Right common carotid artery plus branches (tissue), 1 donor: ENCODE results near the genes ZNF74 and SNAP29.

DNA sequence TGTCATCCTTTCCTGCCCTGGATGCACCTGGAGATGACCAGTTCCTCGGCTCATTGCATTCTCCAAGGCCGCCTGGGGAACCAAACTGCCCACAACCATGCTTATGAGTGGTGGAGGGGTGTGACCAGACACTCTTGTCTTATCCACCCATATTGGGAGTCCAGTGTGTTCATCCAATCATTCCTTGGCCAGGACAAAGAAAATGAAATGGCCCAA lies 1.2 kb upstream of the ARVCF start:
- PRO-cap, result no peak

- PRO-cap, result no peak
These were observed 22.3 kb downstream of the TANGO2 start for GRCh38 chr22:20043107-20043684.

GRCh38 chr22:20062909-20063378 lies 17.1 kb upstream of the DGCR8 start:
- PRO-cap, result no peak

- PRO-cap, result no peak
These were observed 16.1 kb downstream of the DGCR8 start for GRCh38 chr22:20095786-20096860.

- PRO-cap, result no peak
These were observed 948 bp upstream of the TRMT2A start for GRCh38 chr22:20117862-20118486.

DNA sequence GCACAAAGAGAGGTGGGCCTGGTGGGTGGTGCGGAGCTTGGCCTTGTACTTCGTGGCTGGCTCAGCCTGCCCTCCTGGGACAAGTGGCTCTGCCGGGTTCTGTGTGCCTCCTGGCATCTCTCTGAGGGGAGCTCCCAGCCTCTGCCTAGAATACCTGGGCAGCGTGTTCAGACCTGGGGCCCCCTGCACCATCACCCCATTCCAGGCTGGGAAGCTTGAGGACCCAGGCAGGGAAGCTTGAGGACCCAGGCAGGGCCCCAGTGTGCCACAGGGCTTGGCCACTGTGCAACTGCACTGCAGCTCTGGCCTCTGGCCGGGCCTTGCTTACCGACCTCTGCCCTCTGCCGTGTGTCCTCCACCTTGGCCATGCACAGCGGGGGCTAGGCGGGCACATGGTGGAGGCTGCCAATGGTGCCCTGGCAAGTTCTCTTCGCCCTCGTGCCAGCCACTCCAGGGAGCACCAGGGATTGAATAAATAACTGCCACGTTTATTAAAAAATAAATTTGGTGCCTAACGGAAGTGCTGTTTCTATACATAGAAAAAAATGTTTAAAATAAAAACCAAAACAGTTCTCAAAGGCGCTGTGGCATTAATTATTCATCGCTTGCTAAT lies 46.1 kb downstream of the RTN4R start:
- PRO-cap, result no peak

- PRO-cap, result no peak
These were observed 27.7 kb downstream of the RTN4R start for GRCh38 chr22:20240230-20241017.

DNA sequence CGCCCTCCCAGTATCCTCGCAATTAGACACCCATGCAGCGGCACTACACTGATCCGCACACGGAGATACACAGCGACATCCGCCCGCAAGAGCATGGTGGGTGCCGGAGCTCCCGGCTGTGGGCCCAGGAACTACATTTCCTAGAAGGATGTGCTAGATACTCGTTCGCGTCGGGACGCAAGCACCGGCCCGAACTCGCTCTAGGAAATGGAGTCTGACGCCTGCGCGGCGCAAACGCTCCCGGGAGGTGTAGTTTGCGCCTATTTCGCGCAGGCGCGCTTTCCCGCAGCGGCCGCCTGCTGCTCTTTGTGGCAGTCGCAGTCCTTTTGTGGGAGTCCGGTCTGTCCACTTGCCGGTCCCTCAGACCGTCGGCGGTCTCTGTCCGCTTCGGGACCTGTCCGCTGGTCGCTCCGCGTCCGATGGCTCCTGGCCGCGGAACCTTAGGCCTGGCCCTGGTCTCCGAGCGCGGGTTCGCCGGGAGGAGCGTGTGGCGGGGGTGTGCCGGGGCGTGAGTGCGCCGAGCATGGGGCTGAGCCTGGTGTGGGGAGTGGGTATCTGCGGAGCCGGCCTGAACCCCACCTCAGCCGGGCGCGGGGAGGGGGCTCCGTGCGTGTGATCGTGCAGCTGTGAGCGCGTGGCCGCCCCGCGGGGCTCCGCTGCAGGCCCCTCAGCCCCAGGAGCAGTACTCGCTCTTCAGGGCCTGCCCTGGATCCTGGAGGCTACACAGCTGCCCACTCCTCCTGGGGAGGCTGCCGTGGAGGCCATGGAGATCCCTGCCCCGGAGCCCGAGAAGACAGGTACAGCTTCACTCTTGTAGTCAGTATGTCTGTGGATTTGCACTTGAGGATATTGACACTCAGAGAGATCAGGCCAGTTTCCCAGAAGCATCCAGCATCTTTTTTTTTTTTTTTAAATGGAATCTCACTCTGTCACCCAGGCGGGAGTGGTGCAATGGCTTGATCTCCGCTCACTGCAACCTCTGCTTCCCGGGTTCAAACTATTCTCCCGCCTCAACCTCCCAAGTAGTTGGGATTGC lies at the start of gene ZNF74:
Gene ZNF74, plus strand, starts transcription at position 286 of the 1,036 bp plus-strand sequence.
- PRO-cap, result bidirectional peak, plus-strand start at position 288 of the sequence, minus-strand start at position 208 of the sequence

DNA sequence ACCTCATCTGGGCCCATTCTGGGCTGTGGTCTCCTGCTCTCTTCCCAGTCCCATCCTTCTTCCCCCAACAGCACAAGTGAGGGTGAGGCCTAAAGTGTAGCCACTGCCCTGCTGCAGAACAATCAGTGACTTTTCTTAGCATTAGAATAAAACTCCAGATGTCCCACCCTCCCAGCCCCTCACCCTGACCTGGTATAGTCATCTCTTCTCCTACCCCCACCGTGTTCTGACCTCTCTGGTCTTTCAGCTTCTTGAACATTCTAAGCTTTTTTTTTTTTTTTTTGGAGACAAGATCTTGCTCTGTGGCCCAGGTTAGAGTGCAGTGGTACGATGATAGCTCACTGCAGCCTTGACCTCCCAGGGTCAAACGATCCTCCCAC lies 4.3 kb downstream of the MED15 start:
- PRO-cap, result no peak

DNA sequence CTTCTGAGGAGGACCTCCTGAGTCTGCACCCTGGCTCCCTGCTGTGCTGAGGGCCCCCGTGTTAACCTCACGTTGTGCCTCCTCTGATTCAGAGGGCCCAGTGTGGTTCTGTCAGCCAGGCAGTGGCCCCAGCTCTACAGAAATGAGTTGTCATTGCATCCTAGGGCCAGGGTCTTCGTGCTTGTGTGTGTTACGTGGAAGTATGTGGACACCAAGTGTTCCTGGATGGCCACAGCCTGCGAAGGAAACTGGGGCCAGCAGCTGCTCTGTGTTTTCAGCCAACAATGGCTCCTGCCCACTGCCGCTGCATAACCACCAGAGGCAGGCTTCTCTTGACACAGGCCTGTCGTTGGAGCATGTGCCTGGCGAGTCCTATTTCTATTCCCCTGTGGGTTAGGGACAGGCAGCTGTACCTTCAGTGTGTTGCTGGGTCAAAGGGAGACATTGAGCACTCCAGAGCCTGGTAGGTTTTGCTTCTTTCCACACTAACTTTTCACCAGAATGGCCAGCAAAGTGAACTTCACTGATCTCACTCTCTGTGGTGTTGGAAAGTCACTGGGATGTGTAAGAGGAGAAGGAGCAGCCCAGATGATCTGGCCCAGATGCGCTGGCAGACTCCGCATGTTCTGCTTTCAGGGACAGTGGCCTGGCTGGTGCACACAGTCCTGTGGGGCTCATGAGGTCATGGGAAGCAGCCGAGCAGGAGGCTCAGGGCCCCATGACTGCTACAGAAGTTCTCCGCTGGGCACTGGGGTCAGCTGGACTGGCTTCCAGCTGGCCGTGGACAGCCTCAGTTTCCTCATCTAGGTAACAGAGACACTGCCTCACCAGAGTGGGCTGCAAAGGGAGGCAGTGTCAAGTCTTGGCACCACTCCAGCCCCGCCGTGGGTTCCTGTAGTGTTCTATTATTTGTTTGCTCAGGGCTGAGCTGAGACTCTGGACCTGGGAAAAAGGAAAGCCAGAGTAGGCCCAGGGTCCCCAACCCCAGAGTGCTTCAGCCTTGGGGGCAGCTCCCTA lies 44.8 kb downstream of the MED15 start:
- PRO-cap, result bidirectional peak, plus-strand start at position 677 of the sequence, minus-strand start at position 628 of the sequence

DNA sequence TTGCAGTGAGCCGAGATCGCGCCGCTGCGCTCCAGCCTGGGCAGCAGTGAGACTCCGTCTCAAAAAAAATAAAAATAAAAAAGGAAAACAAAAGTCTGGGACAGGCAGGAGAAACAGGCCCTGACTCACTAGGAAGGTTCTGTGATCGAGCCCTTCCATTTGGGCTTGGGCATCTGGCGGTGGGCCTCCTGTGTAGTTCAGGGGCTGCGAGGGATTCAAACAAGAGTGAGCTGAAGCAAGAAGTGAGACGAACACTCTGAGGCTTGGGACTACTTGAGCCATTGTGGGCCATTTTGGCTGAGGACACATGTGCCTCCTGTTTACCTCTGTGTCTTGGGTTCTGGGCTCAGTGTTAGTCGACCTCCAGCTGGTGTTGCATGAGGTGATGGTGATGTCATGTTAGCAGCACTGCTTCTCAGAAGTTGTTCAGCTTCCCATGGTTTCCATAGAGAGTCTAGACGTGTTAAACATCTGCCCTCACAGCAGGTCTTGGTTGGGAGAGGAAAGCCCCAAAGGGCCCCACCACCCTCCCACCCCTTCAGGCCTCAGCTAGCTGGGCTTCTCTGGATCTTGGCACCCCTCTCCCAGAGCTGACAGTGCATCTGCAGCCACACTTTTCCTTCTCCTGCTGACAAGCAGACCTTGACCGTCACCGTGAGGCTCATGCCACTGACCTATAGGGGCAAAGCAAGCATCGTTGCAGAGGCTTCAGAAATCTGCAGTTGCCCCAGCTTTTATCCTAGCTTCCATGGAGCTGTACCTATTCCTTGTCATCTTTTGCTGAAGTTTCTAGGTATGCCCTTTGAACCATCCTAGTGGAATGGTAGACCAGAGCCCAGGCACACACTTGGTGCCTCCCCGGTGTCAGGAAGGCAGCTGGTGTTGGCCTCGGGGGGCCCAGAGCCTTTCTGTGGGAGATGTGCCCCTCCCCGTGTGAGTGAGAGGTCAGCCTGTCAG lies 57.9 kb downstream of the MED15 start:
- PRO-cap, result no peak

GRCh38 chr22:20566759-20567696 lies 59.6 kb downstream of the MED15 start:
- PRO-cap, result no peak

DNA sequence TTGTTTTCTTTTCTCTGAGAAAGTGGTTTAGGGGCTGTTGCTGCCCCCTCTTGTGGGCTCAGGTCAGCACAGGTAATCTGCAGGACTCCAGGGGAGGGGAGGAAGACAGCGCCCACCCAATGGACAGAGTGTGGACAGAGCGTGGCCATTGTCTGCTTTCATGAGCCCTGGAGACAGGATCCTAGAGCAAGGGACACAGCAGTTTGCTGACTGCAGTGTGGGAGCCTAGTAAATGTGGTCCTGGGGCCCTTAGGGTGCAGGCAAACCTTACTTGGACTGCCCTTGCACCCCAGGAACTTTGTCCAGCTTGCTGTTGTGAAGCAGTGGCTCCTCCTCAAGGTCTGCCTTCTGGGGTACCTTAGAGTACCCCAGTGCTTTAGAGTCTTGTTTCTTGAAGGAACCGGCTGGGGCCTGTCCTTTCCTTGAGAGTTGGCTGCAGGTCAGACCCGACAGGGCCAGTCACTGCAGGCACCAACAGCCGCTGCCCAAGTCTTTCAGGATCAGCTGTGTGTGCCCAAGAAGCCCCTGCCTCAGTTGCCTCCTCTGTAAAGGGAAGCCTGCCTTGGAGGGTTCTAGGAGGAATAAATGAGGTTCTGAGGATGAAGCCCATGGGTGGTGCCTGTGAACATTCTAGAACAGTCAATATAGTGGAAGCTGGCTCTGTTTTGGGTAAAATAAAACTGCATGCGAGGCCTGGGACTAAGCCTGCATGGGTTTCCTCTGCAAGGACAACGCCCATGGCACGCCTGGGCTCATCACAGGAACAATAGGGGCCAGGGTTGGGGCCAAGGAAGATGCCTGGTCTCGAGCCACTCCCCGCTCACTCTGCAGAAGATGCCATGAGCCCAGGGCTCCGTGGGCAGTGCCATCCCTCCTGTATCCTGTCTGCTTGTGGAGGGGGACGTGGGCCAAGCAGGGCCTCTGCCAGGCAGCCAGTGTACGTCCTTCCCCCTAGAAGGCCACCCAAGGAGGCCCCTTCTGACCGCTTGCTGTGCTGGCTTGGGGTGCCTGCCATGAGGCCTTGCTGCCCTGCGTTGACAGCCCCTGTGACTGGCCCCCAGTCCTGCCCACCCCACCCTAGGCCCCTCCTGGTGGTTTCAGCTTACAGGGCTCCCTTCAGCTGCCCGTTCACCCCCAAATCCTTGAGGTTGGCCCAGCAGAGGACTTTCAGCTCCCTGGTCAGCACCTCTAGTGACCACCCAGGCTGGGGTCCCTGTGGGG lies 81.5 kb downstream of the MED15 start:
- PRO-cap, result no peak

- PRO-cap, result no peak
These were observed 69.9 kb upstream of the SERPIND1 start for GRCh38 chr22:20704137-20704339.

DNA sequence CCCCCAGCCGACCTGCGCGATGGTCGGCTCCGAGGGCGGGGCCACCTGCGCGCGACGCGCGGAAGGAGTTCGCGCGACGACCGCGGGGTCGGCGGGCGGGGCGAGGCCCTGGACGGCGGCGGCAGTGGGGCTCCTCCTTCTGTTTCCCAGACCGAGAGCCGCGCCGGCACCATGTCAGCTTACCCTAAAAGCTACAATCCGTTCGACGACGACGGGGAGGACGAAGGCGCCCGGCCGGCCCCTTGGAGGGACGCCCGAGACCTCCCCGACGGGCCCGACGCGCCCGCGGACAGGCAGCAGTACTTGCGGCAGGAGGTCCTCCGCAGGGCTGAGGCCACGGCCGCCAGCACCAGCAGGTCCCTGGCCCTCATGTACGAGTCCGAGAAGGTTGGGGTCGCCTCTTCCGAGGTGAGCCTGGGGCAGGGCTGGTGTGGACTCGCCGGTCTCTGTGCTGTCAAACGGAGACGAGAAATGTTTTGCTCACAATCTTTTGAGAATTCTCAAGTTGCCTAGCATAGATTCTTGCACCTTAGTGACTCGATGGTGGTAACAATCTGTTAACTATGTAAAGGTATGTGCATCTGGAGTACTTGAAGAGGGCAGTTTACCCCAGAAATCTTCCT lies at the start of gene SNAP29:
Gene SNAP29, plus strand, starts transcription at position 68 of the 623 bp plus-strand sequence.
- PRO-cap, result bidirectional peak, plus-strand start at position 91 of the sequence, minus-strand start outside the sequence

- PRO-cap, result no peak
These were observed 8.9 kb downstream of the CRKL start for GRCh38 chr22:20925665-20926919.

DNA sequence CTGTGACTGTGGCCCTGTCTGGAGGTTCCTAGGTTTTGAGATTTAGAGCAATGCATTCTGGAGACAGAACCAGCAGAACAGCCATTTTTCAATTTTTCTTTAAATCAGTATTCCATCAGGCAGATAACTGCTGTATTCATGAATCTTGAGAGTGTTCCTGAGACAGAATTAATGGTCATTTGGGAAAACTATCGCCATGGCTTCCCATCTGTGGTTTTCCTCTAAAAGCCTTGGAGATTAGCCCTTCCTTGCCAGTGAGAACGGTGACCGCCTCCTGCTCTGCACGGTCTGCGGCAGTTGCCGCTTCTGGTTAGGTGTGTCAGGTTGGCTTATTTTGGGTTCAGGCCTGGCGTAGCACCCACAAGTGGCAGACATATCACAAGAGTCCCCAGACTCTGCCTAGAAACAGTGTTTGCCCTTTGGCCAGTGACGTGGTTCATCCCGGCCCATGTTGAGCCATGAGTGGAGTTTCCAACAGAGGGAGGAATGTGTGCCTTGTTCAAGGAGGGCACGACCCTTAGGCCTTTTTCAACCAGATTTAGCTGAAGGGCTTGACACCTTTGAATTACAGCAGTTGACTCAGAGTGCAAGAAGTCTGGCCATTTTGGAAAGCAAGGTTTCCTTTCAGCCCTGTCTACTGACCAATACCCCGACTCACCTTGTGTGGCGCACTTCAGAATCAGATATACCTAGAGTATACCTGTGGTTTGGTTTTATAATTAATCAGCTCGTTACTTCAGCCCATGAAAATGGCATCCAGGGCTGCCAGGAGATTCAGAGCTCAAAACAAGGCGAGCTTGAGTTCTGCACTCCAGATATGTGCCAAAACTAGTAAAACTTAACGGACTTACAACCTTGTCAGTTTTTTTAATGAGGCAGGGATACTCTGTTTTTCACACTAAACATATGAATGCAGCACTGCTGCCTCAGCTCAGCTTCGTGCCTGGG lies 15.1 kb upstream of the AIFM3 start:
- PRO-cap, result no peak

DNA sequence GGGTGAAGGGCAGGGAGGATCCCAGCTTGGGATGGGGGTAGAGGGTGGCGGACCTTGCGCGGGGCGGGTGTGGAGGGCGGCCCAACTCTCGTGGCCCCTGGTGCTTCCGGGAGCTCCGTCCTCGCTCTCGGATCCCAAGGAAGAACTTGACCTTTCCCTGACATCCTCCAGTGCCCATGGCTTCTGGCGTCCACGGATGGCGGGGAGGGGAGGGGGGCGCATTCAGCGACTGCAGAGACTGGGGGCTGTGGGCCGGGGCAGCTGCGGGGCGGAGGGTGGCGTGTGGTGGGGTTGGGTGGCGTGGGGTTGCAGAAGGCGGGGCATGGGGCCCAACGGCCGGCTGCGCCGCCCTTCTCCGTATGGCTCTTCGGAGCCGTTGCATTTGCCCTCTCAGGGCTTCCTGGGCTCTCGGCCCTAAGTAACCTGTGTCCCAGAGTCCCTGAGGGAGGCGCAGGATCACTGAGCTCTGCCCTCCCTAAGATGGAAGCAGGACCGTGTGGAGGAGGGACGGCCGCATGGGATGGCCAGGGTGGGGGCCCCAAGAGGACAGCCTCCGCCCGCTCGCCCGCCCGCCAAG lies 9.4 kb upstream of the AIFM3 start:
- PRO-cap, result no peak

GRCh38 chr22:20994267-20995258 lies 7.4 kb downstream of the THAP7 start:
- PRO-cap, result no peak

DNA sequence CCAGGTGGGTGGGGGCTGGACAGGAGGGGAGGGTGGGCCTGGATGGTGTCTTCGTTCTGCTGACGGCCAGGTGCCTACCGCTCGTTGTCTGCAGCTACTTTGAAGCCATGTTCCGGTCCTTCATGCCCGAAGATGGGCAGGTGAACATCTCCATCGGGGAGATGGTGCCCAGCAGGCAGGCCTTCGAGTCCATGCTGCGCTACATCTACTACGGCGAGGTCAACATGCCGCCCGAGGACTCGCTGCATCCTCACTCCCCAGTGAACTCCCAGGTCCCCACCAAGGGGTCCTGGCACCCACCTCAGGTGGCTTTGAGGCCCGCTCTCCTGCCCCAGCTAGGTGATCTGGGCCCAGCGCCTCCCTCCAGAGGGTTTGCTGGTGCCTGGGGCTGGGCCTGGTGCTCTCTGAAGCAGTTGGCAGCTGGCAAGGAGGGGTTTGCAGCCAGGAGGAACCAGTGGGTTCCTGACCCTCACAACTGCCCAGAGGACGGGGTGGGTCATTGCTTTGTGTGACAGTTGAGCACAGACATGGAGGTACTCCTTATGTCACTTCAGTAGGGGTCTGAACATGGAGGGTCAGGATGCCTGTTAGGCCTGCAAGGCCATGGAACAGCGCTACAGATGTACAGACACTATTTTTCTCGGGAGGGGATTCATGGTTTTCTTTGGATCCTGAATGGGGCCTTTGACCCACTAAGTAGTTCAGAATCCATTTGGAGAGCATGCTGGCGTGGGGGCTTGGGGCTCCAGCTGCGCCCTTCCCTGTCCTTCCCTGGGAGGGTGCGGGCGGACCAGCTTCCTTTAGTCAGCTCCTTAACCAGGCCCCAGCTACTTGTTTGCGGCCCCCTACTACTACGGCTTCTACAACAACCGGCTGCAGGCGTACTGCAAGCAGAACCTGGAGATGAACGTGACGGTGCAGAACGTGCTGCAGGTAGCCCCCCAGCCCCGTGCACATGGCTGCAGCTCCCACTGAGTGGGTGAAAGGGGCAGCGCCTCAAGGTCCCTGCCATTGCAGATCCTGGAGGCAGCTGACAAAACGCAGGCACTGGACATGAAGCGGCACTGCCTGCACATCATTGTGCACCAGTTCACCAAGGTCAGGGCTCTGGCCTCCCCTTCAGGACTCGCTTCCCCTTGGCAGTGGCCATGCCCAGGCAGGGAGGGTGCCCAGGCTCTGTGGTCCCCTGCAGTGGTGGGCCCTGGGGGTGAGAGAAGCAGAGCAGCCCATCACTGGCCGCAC lies 5.6 kb downstream of the THAP7 start:
- PRO-cap, result no peak